Monocyte (primary cell): ENCODE results near the genes GNB5 and CCPG1.

DNA sequence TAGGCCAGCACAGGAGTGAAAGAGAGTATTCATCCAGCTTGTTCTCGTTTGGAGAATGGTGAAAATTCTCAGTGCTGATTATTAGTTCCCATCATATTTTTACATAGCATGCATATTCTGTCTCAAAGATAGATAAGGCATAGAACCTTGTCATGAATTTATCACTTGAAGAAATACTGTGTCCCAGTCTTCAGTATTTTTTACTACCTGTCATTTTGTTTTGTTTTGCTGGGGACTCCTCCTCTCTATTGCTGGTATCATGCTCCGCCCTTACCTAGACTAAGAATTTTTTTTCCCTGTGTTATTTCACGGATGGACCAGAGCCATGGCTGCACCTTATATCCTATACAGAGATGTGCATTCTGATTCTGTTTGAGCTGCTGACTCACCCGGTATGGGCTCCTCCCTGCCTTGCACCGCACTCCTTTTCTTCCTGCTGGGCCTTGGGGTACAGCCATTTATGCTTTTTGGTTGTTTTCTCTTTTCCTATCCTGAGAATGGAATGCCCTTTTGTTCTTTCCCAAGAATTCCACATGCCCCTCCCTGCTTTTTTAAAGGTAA, 45.1 kb downstream of the TMOD3 start:
- PRO-cap, 2 experiments, result no peak in any of the 2 experiments

DNA sequence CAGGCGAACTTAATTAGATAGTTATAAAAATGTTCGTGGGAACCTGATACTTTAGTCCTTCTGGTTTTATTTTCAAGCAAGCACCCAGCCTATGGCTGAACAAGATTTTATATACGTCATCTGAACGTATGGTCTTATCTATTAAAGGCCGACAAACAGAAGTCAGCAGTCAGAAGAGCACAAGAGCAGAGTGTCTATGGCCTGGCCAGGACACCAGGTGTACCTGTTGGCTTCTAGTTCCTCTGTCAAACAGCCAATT, 64.3 kb downstream of the LEO1 start:
- PRO-cap, 2 experiments, result no peak in any of the 2 experiments

DNA sequence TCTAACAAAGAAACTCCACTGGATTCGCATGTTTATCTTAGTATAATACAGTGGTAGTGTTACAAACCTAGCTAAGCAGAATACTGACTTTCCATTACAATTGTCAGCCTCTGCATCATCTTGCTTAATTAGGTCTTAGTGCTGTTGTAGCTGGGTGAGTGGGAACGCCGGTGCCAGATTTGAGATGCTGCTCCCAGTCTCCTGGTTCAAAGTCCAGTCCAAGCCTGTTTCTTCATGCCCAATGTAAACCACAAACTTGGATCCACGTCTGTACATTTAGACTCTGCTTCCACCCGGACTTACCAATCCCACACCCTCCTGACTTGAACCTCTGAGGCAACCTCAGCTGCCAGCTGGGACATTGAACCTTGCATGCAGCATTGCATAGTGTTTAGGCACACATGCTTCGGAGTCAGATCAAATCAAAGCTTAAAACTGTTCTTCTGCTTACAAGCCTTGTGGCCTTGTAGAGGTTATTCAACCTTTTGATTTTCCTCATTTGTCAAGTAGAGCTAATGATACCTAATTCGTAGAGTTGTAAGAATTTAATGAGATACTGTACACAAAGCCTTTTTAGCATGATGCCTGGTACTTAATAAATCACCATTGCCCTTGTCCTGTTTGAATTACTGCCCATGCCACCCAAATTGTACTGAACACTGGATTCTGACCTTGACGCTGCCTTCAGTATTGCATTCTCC, 42.9 kb downstream of the BCL2L10 start:
- PRO-cap, 2 experiments, result no peak in any of the 2 experiments

- PRO-cap, 2 experiments, result no peak in any of the 2 experiments
Measured at GRCh38 chr15:52187137-52187593, 4.0 kb downstream of the GNB5 start.

- PRO-cap, 2 experiments, result no peak in any of the 2 experiments
Measured at GRCh38 chr15:52191172-52191659, at the start of gene GNB5. TSS of gene GNB5 (minus strand) at chr15:52191392.

- PRO-cap, 2 experiments, result no peak in any of the 2 experiments
Measured at GRCh38 chr15:52566789-52567284, 2.0 kb downstream of the ARPP19 start.

DNA sequence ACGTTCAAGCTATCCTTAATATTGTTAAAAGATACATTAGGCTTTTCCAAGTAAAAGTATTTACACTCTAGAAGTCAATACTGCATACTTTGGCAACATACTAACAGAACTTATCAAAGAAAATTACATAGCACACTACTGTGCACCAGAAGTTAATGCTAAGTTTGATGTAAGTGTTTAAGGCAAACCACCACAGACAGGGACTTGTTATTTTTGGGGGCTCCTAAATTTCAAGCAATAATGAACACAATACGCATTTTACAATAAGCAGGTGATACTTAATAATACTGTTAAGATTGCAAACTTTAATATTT, 1.6 kb downstream of the ARPP19 start:
- PRO-cap, 2 experiments, result peak in 1 of 2 experiments; most common minus-strand start position 200 of the sequence (in 1)

DNA sequence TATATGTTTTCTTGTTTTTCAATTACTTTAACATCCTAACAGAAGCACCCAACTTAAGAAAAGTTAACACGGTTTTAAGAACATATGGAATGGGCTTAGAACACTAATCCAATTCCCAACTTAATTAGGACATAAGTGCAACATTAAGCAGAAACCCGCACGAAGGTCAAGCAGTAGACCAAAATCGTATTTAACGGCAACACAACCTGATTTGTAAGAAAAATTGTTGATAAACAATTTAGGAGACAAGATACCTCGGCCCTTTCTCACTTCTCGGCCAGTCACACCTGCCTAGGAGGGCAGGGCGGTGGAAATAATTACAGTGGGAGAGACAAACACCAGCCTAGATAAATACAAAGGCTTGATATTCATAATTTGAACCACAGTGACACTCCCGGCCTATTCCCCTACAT, 1.1 kb downstream of the ARPP19 start:
- PRO-cap, 2 experiments, result no peak in any of the 2 experiments

DNA sequence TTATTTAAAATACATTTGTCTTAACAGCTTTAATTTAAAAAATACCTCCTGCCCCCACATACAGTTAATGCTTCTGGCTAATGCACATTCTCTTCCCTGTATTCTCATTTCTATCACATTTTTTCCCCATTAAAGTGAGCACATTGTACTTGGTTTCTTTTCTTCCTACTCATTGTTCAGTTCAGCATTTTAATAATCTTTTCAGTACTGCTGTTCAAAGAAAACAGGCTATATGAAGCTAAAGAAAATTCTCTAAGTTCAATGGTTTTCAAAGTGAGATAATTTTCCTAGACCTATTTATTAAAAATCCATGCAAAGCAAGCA, 27.8 kb downstream of the ATOSA start:
- PRO-cap, 2 experiments, result no peak in any of the 2 experiments

GRCh38 chr15:52678108-52678498, 1.1 kb downstream of the ATOSA start:
- PRO-cap, 2 experiments, result no peak in any of the 2 experiments

DNA sequence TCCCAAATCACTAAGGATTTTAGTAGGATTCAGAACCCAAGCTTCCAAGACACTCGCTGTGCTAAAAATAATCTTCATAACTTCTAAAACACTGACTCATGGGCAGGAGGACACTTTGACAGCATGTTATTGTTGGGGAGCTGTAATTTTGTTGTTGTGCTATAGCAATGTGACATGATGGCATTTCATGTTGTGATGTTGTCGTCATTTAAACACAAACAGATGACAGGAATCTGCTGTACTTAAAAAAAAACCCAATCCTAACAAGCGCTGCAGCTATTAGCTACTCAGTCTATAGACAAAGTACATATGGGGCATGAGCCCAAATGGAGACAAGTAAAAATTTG, 781 bp upstream of the ATOSA start:
- PRO-cap, 2 experiments, result no peak in any of the 2 experiments

DNA sequence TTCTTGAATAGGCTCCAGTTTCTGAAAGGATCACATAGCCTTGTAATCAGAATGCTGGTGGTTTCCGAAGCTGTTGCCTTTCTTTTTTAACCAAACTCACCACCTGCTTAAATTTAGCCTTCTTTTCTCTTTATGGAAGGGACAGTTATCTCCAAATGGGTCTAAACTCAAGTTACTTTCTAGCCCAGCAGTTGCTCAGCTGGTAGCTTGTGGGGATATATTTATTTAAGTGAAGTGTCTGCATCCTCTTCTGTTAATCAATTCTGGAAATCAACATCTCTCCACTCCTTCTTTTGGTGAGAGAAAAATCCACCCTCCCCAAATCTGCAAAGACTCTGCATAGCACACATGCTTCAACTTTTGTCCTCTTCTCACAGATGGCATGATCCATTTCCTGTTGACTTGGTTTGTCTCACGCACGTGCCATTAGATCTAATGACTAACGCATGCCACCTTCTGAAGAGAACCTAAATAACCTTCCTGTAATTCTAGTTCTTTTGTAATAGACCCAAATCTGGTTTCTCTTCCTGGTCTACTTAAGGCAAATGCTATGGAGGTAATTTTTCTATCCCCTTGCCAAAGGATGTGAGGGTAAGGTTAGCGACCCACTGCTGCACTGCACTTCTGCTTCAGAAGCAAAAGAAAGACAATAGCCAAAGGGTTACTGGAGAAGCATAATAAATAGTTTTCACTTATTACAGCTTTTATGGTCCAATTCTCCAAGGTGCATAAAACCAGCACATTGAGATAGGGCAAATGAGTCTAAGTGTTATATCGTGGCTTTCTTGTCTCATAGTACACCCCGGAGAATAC, 51.0 kb upstream of the ATOSA start:
- PRO-cap, 2 experiments, result no peak in any of the 2 experiments

DNA sequence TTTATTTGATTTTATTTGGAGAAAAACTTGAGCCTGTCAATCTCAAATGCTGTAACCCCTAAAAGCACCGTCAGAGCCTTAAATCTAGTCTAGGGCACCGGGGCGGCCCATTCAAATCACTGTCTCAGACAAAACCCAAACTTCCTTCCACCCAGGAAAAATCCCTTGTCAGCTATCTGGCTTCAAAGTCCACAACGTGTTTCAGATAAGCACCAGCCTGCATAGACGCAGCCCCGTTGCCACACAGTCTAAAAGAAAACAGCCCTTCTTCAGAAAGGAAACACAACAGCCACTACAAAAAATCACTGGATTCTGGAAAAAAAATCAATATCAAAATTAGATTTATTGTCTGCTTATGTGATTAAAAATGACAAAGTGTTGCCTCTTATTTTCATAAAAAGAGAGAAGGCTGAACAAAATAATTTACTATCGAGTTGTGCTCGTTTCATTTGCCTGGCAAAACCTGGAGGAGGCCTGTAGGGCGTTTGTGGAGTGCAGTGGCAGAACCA, 9.8 kb upstream of the ONECUT1 start:
- PRO-cap, 2 experiments, result no peak in any of the 2 experiments

GRCh38 chr15:52975444-52975945, 185.4 kb upstream of the ONECUT1 start:
- PRO-cap, 2 experiments, result no peak in any of the 2 experiments

DNA sequence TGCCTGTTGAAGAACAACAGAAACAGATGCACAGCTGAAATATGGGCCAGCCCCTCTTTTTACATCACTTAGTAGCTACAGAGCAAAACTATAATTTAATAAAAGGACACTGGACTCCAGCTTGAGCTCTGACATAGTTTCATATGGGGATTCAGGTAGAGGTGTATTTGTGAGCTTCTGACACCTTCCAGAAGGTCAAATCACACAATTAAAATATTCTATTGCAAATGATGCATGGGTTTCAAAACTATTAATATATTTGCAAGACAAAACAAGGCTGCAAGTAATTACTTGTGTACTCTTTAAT, 338.6 kb downstream of the WDR72 start:
- PRO-cap, 2 experiments, result no peak in any of the 2 experiments

GRCh38 chr15:53448621-53449132, 310.8 kb downstream of the WDR72 start:
- PRO-cap, 2 experiments, result no peak in any of the 2 experiments

DNA sequence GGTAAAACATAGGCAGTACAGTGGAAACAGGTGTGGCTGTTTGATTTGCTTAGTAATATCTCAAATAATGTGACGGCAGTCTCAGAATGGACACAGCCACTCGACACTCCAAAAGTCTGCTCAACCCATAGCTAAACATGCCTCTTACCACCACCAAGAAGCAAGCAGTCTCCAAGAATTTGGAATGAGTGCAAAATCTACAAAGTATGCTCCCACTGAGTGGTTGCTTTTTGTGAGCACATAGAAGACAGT, 43.0 kb downstream of the RAB27A start:
- PRO-cap, 2 experiments, result no peak in any of the 2 experiments

GRCh38 chr15:55372655-55373200, 35.4 kb downstream of the CCPG1 start:
- PRO-cap, 2 experiments, result no peak in any of the 2 experiments

DNA sequence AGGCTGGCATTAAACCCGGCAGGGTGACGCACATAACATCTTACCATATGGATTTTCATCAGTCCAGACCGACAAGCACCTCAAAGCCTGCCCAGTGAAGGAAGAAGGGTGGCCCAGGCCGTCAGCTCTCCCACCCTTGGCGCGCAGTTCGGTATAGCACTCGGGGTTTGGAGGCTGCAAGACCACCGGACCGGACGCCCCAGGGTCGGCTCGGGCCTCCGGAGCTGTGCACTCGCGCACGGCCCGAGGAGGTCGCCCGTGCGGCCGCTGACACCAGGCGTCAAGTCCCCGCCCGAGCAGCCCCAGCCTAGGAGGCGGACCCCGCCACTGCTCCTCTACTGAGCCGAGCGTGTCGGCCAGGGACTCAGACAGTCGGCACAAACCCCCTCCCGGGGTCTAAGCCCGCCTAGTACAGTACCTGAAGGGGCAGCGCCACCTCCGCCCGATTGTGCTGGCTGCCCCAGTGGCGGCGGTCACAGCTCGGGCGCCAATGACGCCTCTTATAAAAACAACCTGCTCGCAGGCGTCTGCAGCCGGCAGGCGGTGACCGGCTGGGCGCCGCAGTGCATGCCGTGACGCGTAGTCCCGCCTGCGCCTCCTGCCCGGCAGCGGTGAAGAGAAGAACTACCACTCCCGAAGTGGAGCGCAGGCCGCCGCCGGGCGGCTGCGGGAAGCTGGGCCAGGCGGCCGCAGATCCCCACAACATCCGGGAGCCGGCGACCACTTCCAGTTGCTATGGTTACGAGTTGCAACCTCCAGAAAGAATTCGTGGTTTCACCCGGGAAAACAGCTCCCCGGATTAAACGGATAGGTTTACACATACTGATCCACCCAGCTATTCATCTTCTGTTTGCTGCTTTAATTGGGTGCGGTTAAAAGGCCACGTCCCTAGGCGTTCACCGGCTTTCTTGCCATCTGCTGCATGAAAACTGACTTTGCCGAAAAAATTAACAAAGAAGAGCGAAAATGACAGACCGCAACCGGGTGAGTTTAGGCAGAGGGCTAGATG, at the start of gene CCPG1:
Gene CCPG1, minus strand, starts transcription at position 557 of the 1,009 bp plus-strand sequence.
- PRO-cap, 2 experiments, result peak in 2 of 2 experiments; most common plus-strand start position 83 of the sequence (in 1); most common minus-strand start position 492 of the sequence (in 2)

DNA sequence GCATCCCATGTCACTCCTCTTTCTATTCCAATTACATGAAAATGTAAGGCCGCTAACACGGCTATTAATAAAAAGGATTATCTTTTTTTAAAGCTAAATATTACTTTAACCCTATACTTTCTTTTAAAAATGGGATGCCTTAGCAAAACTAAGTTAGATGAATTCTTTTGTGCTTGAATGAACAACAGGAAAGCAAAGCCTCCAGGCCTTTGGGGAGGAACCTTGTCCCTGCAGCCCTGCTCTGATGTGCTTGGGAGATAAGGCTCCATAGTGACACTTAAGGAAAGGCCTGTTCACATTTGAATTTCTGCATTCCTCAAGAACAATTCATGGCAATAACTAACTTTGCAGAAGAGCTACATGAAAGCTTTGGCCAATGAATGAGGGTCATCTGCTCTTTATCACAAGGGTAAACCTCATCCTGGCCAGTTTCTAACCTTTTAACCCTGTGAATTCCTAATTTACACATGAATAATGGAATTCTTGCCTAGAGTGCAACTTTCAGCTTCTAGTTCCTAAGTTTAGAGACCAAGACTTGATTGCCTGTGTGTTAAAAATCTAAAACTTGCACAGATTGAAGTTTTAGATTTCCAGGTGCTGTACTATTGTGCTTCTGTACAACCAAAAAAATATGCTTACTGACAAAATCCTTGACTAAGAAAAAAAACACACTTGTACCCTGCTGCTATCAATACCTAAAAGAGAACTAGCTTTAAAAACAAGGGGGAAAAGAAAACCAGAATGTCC, 5.6 kb downstream of the PRTG start:
- PRO-cap, 2 experiments, result no peak in any of the 2 experiments